Right cardiac atrium (tissue), 1 donor: ENCODE results near the gene ZNF366.

DNA sequence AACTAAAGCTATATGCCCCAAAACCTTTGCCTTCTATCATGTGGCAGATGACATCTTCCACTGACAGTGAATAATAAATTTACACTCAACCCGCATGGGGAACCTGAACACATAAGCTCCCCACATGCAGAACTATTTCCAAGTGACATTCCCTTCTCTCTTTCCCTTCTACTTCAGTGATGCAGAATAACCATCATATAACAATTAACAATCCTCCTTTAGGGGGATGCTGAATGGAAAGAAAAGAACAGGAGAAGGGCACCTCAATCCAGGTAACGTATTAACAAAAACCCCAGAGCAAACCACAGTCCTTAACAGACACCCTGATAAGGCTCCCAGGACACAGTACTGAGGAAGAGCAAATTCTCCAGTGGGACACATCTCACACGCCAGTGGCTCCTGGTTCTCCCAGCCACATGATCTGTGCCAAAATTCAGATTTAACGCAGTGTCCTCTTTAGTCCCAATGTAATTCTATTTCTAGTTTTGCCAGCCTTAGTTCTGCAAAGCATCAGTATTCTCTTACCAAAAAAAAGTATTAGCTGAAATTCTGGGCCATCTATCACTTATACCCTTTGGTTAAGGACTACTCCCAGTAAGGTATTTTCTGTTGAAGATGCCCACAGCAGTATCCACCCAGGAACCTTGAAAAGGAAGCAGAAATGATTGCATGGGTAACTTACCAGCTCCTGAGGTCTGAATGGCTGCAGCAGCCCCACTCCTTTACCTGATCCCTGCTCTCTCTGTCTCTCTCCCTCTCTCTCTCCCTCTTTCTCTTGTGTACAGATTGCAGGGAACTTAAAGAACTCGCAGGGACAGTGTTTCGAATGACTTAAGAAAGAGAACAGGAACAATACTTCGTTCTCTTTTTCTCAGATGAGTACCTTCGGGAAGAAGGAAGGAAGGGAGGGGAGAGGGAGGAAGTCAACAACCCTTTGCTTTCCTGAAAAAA is at the start of gene ZNF366:
TSS of gene ZNF366 (minus strand) at position 842 of the 951 bp plus-strand sequence.
- PRO-cap: bidirectional peak, plus-strand start outside the sequence, minus-strand start at position 808 of the sequence

DNA sequence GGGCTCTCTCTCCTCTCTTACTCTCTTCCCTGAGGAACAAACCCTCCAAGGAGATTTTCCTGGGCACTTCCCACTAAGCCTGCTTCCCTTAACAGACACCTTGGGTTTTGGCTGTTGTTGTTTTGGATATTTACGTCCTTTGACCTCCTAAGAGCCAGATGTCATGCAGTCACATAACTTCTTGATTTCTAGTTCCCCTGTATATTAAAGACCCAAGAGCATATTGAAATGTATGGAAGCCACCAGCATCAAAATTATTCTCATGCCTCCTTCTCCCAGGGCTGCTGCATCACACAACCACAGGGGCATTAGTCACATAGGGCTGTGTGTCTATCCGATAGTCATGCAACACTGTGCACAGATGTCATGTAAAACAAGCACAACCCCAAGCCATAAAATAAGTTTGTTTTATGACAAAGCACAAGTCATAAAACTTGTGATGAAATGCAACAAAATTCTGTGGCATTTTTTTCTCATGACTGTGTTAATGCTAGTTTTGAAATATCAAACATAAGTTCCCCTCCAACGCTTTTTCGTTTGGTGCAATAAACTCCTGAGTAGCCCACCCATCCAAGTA is 93.1 kb upstream of the ZNF366 start:
- PRO-cap: no peak

DNA sequence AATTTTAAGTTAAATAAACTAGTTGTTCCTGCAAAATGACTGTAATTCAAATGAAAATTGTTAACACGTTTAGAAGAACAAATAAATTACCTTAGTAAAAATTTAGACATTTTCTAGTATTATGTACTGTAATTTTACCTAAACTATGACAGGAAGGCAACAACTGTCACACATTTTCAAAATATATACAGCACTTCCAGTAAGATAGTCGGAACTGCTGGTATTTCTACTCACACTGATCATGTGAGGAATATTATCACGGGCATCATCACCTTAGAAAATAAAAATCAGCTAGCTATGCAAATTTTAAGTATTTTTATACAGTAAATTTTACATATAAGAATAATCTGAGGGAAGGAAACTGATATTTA is 988 bp upstream of the TNPO1 start:
- PRO-cap: no peak

DNA sequence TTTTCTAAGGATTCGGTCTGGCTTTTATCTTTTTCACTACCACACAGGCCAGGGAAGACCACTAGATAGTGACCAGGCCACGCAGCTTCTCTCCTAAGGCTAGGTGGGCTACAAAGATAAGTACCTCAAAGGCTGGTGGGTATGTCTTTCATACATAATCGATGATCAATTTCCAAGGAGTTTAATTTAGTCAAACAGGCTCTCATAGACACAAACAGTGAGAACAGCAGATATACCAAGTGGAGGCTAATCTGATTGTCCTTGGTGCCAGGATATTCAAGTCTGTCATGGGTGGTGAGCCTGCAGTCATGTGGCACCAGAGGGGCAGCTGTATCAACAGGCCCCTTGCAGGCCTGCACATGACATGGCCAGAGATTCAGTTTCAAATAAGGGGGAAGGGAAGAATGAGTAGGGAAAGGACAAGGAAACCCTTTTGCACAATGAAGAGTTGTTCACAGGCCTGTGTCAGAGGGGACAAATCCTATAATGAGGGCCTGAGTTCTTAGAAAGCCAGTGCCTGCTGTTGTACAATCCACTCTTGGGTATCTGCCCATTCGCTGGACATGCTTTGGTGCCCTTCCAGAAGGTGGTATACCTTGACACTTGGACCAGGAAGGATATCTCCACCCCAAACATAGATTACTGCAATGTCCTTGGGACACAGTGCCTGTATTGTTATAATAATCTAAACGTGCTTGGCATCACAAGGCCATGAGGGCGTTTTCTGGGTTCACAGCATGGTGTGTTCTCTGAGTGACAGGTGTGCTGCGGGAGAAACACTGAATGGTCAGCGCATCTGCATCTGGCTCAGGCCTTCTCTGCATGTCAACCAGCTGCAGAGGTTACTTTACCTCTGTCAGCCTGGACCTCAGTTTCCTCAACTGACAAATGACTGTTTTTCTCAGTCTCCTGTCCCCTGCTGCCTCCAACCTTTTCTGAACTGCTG is 2.0 kb upstream of the TMEM171 start:
- PRO-cap: no peak

- PRO-cap: no peak
Measured at GRCh38 chr5:73507092-73507560, 8.9 kb downstream of the BTF3 start.

GRCh38 chr5:73847267-73847577 is 221.2 kb downstream of the ARHGEF28 start:
- PRO-cap: no peak

- PRO-cap: no peak
Measured at GRCh38 chr5:74149510-74149817, 491.1 kb downstream of the ENC1 start.

DNA sequence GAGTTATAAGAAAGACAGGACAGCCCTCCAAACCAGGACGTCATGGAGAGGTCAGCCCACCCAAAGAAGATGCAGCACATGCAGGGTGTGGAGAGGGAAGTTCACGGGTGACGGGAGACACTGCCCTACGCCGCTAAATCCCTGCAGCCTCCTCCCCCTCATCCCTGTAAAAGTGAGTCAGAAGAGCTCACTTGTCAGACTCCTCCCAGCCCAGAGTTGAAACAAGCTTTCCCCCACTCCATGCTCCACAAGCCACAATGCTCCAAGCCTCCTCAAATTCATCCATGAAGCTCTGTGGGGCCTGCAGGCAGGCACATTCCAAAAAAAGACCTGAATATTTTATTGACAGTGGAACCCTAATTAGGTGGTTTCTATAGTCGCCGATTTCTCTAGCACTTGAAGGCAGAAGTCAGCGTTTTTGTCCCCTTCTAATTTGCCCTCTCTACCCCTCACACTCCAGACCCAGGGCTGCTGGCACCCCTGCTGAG is 97.4 kb downstream of the ENC1 start:
- PRO-cap: no peak

- PRO-cap: no peak
Measured at GRCh38 chr5:74638808-74639745, 1.5 kb downstream of the ENC1 start.

DNA sequence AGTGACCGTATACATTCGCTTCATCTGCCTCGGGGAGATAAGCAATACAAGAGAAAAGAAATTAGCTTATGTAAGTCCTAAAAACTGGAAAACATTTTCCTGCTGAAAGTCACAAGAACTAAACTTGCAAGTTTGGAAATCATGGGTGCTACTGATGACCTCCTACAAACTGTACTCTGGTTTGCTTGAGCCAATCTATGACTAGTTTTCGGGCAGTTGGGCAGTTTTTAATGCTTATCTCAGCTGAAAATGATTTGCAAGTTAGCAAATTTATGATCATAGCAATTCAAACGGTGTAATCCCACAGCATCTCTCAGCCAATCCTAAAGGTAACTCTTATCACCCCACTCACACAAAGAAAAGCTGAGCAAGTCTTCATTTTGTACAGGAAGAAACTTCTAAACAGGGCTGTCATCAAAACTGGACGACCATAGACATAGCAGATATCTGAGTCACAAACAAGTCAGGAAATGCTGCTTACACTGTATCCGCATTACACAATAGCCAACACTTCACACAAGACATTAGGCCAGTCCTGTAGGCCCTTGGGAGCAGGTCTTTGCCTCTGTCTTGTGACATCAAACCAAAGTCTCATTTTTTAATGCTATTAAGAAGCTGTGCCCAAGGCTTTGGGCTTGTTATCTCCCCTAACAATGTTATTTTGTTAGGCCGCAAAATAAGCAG is 2.6 kb upstream of the ENC1 start:
- PRO-cap: no peak

GRCh38 chr5:74865564-74865712 is 749 bp downstream of the FAM169A start:
- PRO-cap: no peak

- PRO-cap: no peak
Measured at GRCh38 chr5:74935137-74935743, 69.1 kb upstream of the FAM169A start.

DNA sequence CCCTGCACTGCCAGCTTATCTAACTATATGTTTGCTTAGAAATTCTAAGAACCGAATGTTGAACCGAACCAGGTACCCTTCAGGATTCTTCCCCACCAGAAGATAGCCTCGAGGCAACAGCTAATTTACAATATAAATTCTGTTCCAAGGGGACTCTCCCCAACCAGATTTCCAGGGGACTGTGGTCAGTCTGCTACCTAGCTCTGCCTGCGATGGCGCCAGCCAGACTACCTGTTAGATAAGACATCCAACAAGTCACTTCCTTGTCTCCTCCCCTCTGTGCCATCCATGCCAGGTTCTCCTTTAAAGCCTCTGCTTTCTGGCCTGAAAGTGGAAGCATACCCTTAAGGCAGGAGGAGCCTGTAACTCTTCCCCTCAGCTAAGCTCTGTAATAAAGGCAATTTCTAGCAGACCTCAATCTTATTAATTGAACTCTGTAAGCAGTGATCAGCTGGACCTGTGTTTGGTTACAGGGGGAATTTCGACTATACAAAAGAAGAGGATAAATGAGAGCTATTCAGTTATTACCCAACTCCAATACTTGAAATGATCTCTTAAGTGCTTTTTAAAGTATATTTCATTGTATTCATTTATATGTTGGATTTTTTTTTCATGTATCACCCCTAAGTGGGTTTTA is 85.6 kb downstream of the GCNT4 start:
- PRO-cap: no peak

DNA sequence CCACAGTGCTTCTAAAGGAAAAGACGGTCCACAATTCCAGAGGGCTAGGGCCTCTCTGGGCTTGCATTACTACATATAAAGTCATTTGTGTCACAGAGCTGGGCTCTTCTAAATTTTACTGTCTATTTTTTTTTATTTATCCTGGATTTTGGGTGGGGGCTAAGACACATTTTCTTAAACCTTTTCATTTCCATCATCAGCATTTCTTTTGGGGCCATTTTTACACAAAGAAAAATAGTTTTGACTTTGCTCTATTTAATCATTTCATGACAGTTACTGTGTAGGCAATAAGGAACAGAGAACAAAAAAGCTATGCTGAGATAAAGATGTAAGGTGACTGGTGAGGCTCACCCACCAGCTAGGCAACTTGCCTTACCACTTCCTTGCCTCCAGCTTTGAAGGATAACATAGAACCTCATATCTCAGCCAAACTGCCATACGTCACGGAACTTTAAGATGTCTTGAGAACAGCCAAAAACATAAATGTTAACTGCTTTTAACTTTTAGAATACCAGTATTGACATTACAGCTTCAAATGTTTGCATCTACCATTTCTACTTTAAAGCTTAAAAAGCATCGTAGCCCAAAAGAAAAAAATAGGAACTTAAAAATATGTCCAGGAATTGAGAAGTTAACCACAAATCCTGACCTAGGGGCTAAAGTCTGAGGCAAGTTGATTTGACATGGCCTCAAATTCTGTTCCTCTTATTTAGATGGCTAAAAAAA is 7.5 kb upstream of the GCNT4 start:
- PRO-cap: no peak

DNA sequence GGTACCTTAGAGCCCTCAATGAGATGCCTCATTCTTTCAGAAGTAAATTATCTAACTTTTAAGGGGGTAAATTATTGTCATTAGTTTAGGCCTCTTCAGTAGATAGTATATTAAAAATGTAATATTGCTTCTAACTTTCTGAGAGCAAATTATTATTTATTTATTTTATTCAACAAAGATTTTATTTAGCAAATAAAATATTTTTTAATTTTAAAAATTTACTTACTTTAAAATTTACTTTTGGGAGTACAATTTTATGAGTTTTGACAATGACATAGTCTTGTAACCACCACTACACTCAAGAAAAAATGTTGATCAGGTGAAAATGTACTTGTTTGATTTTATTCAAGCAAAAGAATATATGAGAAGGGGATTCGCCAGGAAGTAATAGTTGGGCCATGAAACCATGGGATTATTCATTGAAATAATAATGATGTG is 11.0 kb downstream of the HMGCR start:
- PRO-cap: no peak

- PRO-cap: unidirectional peak, minus-strand start at chr5:75359543
Measured at GRCh38 chr5:75358964-75359792, 22.2 kb downstream of the HMGCR start.

GRCh38 chr5:75491566-75491934 is 19.9 kb downstream of the CERT1 start:
- PRO-cap: no peak

DNA sequence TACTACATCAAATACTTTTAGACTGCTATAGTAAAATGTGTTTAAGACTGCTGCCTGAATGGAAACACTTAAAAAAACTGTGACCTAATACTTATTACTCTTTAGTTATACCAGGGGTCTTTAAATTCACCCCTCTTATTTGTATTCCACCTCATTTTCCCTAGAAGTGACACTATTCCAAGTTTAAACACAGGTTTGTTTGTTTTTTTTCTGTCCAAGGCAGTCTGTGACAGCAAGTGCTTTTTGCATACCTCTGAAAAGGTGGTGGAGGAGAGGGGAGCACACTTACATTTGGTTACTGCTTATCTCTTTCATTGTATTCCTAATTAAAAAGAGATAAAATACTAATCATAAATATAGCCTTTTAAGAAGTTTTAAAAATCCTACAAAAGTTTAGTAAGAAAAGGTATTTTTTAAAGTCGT is 36.7 kb upstream of the ANKDD1B start:
- PRO-cap: no peak

DNA sequence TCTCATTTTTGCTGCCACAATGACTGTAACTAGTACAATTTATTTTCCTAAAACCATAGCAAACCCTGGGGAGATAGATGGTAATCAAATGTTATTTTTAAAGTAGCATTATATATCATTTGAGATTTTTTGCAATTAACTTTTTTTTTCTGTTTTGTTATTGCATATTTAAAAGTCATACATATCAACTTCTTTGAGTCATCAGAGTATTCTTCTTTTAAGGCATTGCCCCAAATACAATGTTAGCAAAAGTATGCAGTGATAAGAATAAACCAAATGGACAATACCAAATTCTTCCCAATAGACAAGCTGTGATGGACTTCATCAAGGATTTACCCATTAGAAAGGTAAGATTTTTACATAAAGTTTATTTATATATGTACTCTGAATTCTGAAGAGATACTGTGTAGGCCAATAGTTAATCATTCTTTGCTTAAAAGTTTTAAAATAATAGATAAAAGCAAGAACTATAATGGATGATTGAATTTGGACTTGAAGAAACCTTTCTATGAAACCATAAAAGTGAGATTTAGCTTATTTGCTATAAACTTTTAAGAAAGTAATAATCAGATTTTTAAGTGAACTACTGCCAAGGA is 28.1 kb upstream of the ANKDD1B start:
- PRO-cap: no peak

DNA sequence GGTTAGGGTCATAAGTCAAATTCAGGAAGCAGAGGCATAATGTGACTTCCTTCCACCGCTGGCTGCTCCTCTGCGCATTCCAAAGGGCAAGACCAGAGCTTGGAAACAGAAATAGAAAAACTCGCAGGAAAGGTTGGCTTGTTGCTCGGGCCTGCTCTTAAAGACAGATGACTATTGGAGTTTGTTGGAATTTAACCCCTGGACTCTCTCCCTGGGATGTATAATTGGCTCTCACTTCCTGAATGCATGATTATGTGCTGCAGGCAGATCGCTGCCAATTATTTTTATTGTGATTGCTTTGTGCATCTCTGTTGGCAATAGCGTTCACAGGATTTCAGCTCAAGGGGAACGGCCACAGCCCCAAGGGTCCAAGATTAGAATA is 129.5 kb upstream of the IQGAP2 start:
- PRO-cap: no peak